Urinary bladder (tissue), 3 donors: ENCODE results near the genes CYB561A3, FTH1 and SCGB1A1.

GRCh38 chr11:61141701-61142127 is 19.5 kb downstream of the VPS37C start:
- PRO-cap = no peak
- RAMPAGE, long total RNA = no peak

DNA sequence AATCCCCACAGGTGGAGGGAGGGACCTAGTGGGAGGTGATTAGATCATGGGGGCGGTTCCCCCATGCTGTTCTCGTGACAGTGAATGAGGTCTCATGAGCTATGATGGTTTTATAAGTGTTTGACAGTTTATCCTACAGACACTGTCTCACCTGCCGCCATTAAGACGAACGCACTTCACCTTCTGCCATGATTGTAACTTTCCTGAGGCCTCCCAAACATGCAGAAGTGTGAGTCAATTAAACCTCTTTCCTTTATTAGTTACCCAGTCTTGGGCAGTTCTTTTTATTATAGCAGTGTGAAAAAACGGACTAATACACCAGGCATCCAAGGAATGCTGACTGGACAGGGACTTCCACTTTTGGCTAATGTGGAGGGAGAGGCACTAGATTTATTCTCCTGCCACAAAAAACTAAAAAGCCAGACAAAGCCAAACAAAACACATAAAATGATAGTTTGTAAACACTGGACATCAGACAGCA is 8.0 kb downstream of the VPS37C start:
- PRO-cap = no peak
- RAMPAGE, long total RNA = no peak

DNA sequence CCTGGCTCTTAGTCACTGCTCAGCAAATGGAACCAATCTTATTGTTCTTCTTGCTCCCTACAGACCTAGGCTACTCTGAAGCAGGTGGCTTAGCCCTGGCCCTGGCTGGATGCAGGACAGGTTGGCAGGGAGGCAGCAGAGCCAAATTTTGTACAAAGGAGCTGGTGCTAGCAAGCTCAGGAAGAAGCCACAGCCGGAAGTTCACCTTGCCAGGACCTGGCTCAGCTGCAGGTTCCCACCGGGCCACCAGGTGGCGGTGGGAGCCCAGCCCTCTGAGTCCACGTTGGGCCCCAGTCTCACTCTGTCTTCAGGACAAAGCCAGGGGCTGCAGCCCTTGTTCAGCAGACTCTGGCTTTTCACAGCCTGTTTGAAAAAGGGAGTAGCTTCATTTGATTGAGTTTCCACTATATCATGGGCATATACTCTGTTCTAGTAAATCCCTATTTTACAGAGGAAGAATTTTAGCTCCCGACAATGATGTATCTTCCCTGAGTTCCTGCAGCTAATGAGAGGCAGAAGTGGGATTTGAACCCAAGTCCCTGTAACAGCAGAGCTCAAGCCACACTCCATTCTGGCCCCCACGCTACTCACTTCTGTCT is 3.2 kb downstream of the TKFC start:
- PRO-cap = no peak
- RAMPAGE, long total RNA = no peak

GRCh38 chr11:61352123-61352584 is 9.5 kb downstream of the CYB561A3 start:
- PRO-cap = no peak
- RAMPAGE, long total RNA = no peak

GRCh38 chr11:61361348-61362533 is at the start of gene CYB561A3:
TSS of gene CYB561A3 (minus strand) at chr11:61361882.
- PRO-cap = bidirectional peak, plus-strand start at chr11:61361957, minus-strand start at chr11:61361882; bidirectional peak, plus-strand start at chr11:61362279, minus-strand start at chr11:61362255
- RAMPAGE, long total RNA = start-site peak on the plus strand at chr11:61362364-61362397, 113 and 56 reads in 2 replicates

DNA sequence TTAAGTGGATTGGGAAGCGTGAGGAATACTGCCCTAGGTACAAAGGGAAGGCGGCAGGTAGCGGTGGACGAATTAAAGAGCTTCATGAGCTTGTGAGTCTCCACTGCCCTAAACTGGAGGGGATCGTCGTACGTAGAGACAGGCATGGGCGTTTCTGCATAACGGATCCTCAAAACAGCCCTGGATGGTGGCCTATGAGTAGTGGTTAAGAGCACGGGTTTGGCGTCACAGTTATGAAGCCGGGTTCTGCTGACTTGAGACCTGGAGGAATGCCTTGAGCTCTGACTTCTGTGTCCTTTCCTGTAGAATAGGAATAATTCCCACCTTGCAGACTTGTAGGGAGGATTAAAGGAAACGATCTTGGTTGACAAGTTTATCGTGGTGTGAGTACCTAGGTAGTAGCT is 362 bp downstream of the TMEM138 start:
- PRO-cap = no peak
- RAMPAGE, long total RNA = no peak

DNA sequence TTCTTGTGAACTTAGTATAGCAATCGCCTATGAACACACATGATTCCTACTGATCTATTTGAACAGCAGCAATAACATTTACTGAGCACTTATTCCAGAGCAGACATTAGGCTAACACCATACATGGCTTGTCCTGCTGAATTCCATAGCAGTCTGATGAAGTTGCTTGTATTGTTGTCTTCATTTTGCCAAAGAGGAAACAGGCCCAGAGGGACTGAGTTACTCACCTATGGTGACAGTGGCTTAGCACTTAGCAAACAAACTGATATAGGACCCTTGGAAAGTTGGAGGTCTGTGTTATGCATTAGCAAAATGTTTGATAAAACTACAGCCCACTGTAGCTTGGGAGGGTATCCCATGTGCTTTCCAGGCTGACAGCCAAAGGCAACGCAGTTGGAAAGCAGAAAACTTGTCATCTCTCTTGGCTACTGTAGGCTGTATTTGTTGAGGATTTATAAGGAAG is 23.6 kb downstream of the SDHAF2 start:
- PRO-cap = no peak
- RAMPAGE, long total RNA = no peak

DNA sequence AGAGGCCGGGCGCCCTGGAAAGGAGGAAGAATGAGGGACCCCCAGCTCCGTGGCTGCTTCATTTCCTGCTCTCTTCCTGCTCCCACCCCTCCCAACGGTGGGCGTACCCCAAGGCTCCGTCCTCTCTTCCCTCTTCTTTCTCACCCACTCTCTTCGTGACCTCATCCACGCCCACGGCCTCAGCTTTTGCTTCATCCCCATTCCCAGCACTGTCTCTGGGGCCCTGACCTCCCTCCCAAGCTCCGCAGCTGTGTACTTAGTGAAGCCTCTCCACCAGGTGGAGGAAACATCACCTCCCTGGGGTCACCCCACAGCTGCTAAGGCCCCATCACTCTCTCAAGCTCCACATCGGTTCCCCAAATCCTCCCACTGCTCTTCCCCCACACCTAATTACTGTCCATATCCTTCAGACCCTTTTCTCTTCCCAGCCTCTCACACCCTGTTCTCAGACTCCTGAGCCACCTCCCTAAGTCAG is 7.8 kb upstream of the SYT7 start:
- PRO-cap = no peak
- RAMPAGE, long total RNA = no peak

DNA sequence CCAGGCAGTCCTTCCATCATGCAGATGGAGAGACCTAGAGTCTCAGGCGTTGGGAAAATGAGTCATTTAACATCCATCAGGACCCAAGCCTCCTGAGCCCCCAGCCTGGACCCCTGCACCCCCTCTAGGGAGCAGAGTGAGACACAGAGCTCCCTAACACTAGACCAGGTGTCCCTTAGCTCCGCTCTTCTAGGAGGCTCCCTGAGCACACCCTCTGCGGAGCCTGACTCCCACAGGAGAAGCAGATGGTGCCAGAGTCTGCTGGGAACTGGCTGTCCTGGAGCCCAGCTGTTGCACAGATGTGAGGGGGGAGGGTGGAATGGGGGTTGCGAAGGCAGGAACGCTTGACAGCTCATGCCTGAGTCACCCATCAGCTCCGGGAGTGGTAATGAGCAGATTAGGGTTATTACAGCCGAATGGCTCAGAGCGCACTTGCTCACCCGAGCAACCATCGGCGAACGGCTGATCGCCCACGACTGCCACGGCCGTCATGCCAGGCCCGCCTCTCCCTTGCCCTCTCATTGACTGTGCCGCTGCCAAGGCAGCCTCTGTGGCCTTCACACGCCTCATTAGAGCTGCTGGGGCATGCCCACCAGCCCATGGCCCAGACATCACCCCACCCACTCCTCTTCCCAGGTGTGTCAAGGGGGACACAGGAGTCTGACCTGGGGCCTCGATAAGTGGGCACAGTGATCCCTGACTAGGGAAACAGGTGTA is 22.2 kb upstream of the SYT7 start:
- PRO-cap = no peak
- RAMPAGE, long total RNA = no peak

GRCh38 chr11:61607339-61607926 is 26.6 kb upstream of the SYT7 start:
- PRO-cap = no peak
- RAMPAGE, long total RNA = no peak

- PRO-cap = no peak
- RAMPAGE, long total RNA = no peak
Observed at GRCh38 chr11:61745500-61746200, 6.8 kb upstream of the MYRF start.

DNA sequence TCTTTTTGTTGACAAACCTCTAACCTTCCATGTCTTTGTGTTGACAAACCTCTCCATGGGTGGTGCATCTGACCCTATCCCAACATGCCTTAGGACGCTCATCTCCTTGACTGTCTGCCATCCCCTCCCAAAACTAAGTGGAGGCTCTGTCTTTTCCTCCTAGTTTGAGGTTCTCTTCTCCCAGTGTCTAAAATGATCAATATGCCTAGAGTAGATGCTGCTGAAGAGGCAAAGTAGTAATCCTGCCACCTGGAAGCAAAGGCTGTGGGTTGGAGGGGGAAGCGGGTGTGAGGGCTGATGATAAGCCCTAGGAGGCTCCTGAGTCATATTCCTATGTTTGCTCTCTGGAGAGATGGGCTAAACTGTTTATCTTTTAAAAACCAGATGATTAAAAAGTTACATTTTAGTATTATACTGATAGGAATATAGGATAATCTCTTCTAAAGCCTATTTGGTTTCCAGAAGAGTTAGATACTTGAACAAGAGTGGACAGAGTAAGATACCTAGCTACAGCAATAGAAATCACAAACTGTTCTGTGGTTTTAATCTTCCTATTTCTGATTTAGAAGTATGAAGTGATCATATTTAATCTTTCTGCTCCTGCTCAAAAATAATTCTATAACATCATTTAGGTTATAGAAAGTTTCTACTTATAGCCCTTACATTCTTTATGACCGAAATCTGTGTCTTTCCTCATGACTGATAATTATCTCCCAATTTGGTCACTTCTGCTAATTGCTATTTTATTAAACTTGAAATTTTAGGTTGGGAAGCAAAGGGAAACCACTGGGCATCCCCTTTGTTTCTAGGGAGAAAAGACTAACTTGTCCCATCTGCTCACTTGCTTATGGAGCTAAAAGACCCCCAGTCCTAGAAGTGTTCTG is 8.1 kb downstream of the FEN1 start:
- PRO-cap = no peak
- RAMPAGE, long total RNA = no peak

GRCh38 chr11:61828642-61829470 is 756 bp downstream of the FADS2 start:
- PRO-cap = bidirectional peak, plus-strand start at chr11:61828995, minus-strand start at chr11:61828903
- RAMPAGE, long total RNA = no peak

- PRO-cap = no peak
- RAMPAGE, long total RNA = no peak
Observed at GRCh38 chr11:61887961-61888362, 3.4 kb downstream of the FADS3 start.

GRCh38 chr11:61922514-61923128 is 5.3 kb upstream of the RAB3IL1 start:
- PRO-cap = bidirectional peak, plus-strand start at chr11:61922661, minus-strand start at chr11:61922649
- RAMPAGE, long total RNA = no peak

GRCh38 chr11:61964464-61964616 is 3.1 kb downstream of the FTH1 start:
- PRO-cap = no peak
- RAMPAGE, long total RNA = no peak

- PRO-cap = bidirectional peak, plus-strand start at chr11:61967294, minus-strand start at chr11:61967193; bidirectional peak, plus-strand start at chr11:61967751, minus-strand start at chr11:61967631
- RAMPAGE, long total RNA = start-site peak on the minus strand at chr11:61967270-61967636, 449 and 3,954 reads in 2 replicates
Observed at GRCh38 chr11:61966921-61967679, at the start of gene FTH1. TSS of gene FTH1 (minus strand) at chr11:61967634.

DNA sequence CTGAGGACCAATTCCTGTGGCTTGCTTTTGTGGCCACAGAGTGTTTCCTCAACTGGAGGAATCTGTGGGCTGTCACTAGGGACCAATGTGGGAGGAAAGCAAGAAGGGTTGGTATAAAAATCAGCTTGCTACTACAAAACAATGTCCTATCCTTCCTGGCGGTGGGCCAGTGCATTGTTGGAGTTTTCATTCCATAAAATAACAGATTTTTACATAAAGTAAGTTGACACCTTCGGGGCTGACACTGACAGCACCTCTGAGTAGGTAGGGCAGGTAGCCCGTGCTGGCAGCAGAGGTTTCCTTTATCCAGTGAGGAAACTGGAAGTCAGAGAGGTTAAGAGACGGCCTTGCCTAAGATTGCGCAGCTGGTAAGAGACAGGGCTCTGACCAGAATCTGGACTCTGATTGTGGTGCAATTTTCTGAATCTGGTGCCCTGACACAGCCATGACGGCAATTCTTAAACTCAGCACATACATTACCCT is 8.6 kb upstream of the FTH1 start:
- PRO-cap = no peak
- RAMPAGE, long total RNA = no peak

GRCh38 chr11:62012723-62013251 is 45.4 kb upstream of the FTH1 start:
- PRO-cap = no peak
- RAMPAGE, long total RNA = no peak

GRCh38 chr11:62418912-62419244 is at the start of gene SCGB1A1:
TSS of gene SCGB1A1 (plus strand) at chr11:62419033.
- PRO-cap = no peak
- RAMPAGE, long total RNA = no peak